ENCODE measurements around the genes SERPINB7, SERPINB2 and CD226.

GRCh38 chr18:63132644-63133292 lies 186.8 kb downstream of the BCL2 start:
- PRO-cap = unidirectional peak, minus-strand start at chr18:63132939

DNA sequence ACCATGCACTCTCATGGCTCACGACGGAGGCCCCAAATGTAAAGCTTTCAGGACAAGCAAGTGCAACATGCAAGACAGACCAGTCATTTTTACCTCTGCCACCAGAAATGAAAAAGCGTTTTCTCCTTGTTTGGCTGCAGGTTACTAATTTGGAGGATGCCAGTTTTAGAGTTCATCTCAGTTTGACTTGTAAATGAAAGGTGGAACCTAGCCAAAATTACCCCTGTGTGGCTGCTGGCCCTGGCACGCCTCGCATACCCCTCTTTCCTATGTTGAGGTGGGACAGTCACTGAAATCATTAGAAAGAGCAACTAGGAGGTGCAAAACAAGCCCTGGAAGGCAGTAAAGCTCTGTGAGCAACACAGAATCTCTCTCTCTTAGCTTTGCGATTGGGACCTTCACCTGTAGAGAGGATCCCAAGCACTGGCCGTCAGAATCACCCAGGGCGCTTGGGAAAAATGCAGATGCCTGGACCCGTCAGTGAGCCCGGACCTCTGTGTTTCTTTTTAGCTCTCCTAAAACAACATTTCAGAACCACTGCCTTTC lies 138.5 kb downstream of the BCL2 start:
- PRO-cap = no peak

GRCh38 chr18:63182868-63183275 lies 136.7 kb downstream of the BCL2 start:
- PRO-cap = no peak

- PRO-cap = no peak
Observed at GRCh38 chr18:63225973-63226447, 93.6 kb downstream of the BCL2 start.

DNA sequence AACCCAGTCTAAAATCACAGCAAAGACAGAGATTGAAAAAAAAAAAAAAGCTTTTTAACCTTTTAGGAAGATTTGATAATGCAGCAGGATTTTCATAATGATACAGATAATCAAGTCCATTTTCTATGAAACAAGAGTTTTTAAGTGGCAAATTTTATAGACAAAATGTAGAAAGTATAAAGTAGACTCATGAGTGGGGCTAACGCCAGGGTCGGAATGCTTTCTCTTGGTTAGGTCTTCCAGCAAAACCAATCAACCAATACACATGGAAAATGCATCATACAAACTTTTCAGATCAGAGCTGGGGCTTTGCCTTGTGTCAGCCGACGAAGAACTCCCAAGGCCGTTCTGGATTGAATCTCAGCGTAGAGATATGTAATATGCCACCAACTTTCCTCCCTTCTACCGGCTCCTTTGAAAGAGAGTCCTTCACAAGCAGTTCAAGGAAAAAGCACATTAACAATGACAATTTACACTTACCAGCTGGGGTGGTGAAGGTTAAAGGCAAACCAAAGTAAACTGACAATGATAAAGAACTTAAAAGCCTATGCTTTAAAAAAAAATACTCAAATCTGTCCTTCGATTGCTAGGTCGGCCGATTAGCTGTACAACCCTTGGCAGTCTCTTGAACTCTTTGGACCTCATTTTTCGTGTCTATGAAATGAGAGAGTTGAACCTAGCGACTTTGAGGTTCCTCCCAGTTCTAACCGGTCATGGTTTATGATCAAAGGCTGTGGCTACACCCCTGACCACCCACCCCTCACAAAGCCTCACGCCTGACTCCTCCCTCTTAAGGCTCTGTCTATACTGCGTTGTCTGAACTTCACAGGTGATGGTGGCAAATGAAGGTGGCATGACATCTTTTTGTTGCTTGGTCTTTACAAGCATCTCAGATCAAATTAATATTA lies 46.3 kb downstream of the BCL2 start:
- PRO-cap = no peak

GRCh38 chr18:63311524-63312064 lies 8.0 kb downstream of the BCL2 start:
- PRO-cap = no peak

- PRO-cap = no peak
Observed at GRCh38 chr18:63314880-63315625, 4.5 kb downstream of the BCL2 start.

- PRO-cap = no peak
Observed at GRCh38 chr18:63321281-63321684, 1.7 kb upstream of the BCL2 start.

DNA sequence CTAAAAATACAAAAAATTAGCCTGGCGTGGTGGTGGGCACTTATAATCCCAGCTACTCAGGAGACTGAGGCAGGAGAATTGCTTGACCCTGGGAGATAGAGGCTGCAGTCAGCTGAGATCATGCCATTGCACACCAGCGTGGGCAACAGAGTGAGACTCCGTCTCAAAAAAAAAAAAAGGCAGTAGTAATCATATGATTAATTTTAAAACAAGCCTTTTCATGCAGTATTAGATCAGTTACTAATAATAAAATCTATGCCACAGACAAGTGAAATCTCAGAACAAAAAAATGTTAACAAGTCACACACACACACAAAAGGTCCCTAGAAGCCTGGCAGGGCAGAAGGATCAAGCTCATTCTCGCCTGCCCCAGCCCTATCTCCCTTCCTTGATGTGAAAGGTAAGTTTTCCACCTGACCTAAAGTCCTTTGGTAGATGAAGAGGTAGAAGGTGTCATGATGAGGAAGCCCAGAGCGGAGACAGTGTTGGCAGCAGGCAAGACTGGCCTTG lies 10.7 kb downstream of the KDSR start:
- PRO-cap = no peak

GRCh38 chr18:63416696-63417315 lies 5.5 kb downstream of the VPS4B start:
- PRO-cap = no peak

DNA sequence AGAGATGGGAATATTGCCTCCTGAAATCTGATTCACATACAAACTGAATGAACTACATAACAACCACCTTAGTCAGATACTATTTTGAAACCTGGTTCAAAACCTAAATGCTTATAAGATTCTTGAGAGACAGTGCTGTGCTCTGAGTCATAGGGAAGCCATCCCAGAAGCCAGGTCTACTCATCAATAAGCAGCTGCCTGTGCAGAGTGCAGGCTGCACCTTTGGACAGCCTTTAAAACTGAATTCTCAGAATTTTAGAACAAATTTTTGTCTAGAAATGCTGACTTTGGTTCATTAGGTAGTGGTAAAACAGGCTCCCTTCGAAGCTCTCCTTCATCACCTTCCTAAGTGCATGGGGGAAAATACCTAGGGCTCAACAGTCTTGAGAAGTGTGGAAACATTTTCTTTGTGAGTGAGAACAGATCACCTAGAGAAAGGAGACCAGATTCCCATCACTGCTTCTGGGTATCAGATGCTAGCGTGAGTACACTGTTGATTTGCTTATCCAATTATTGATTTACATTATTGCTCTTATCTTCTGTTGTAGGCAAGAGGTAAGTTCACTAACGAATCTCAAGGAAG lies at the start of gene SERPINB7:
Gene SERPINB7, plus strand, starts transcription at position 183 of the 583 bp plus-strand sequence.
- PRO-cap = no peak

DNA sequence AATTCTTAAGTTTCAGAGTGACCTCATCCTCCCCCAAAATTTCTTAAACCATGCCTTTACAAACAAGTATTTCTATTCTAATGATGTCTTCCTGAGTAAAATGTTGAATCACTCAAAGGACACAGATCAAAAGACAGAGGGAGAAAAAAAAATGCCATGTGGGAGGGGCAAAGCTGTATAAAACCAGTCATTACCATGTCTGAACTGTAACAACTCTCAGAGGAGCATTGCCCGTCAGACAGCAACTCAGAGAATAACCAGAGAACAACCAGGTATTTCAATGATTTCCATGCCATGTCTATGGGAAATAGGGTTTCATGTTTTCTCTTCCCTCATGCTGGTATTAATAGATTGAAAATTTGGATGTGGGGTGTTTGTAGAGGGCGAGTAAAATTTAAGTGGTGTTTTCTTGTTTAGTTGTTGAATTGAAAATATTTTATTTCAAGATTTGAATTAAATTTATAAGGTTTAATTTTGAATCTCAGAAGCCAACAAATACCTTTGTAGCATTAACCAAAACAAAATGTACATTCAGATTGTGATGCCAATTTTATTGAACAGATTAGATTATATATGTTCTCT lies at the start of gene SERPINB2:
Gene SERPINB2, plus strand, starts transcription at position 207 of the 582 bp plus-strand sequence.
- PRO-cap = no peak

- PRO-cap = no peak
Observed at GRCh38 chr18:63902944-63903219, 4.9 kb upstream of the SERPINB10 start.

GRCh38 chr18:66724379-66725068 lies 120.6 kb upstream of the CDH19 start:
- PRO-cap = no peak

GRCh38 chr18:67077194-67077579 lies 439.3 kb downstream of the DSEL start:
- PRO-cap = no peak

- PRO-cap = unidirectional peak, plus-strand start at chr18:67515993
Observed at GRCh38 chr18:67515608-67516459, 686 bp downstream of the DSEL start.

GRCh38 chr18:69935177-69936026 lies 12.3 kb downstream of the CD226 start:
- PRO-cap = no peak

GRCh38 chr18:69947234-69948210 lies at the start of gene CD226:
Gene CD226, minus strand, starts transcription at chr18:69947873.
- PRO-cap = no peak

DNA sequence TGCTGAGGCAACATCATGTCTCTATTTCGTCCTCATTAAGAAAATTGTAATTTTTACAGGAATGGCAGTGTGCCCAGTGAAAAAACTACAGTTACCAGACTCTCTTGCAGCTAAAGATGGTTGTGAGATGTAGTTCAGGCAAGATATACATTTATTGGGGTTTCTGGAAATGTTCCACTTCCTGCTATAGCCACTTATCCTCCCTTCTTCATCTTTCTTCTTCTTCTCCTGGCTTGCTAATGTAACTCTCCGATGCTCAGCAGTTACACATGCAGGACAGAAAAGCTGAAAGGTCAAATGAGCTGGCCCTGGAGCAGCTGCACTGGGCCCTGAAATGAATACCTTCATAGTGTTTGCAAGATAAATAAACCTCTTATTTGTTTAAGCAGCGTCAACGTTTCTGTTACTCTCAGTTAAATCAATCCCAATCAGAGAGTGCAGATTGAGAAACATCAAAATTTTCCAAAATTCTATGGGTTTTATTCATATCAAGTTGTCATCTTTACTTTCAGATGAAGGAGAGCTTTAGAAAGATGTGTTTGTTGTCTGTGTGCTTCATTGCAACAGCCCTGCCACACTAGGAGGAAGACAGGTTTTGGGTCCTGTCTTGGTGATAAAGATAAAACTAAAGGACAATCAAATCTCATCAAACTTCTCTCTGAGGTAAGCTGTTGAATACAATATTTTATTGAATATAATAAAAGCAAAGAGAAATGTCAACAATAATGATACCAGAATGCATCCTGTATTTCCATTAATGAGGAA lies 46.2 kb downstream of the SOCS6 start:
- PRO-cap = no peak

GRCh38 chr18:70372930-70373754 lies 84.3 kb downstream of the SOCS6 start:
- PRO-cap = no peak

Data from trachea (tissue), 1 donor.